SK-N-SH (cell line): ENCODE measurements around a stretch of chr17.

DNA sequence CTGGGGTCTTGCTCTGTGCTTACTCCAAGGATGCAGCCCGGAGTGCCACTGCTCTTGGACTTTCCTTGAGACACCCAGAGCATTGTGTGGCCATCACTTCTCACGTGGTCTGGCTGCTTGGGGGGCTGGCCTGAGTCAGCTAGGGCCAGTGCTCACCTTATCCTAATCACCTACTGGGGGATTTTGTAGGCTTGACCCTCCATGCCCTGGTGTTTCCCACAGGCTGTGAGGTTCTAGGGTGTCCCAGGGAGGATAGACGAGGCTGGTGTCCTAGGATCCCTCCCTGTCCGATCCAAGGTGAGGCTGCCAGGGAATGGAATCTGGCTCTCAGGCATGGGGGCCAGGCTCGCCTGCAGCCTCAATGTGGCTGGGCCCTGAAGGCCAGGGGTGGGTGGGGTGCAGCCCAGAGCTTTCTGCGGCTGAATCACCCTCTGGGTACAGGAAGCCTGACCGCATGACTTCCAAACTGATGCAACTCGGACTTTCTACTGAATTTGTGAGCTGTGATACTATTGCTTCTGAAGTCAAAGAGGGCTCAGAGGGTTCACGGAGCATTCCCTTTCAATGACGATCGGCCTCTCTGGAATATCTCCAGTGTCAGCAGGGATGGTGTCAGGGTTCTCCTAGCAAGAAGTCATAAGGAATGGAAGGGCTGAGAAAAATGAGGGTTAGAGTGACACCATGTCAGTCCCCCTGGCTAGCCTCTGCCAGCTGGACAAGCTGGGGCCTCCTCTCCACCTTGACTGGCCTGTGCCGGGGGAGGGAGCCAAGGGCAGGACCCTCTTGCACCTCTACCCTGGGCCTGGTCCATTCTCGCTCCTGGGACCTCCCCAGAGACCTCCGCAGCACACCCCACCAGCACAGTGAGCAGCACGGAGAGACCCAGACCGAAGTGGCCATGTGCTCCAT lies 123.7 kb downstream of the METRNL start:
- RRBS, result 70% methylated on average over 1 of the region's 16 CpGs
CAGE:
- cytosol, long polyA plus RNA, result no peak
- long polyA plus RNA, result no peak
- nucleus, long polyA plus RNA, result no peak